Astrocyte (in vitro differentiated cells and primary cell): ENCODE results near the genes DOCK10 and TM4SF20.

DNA sequence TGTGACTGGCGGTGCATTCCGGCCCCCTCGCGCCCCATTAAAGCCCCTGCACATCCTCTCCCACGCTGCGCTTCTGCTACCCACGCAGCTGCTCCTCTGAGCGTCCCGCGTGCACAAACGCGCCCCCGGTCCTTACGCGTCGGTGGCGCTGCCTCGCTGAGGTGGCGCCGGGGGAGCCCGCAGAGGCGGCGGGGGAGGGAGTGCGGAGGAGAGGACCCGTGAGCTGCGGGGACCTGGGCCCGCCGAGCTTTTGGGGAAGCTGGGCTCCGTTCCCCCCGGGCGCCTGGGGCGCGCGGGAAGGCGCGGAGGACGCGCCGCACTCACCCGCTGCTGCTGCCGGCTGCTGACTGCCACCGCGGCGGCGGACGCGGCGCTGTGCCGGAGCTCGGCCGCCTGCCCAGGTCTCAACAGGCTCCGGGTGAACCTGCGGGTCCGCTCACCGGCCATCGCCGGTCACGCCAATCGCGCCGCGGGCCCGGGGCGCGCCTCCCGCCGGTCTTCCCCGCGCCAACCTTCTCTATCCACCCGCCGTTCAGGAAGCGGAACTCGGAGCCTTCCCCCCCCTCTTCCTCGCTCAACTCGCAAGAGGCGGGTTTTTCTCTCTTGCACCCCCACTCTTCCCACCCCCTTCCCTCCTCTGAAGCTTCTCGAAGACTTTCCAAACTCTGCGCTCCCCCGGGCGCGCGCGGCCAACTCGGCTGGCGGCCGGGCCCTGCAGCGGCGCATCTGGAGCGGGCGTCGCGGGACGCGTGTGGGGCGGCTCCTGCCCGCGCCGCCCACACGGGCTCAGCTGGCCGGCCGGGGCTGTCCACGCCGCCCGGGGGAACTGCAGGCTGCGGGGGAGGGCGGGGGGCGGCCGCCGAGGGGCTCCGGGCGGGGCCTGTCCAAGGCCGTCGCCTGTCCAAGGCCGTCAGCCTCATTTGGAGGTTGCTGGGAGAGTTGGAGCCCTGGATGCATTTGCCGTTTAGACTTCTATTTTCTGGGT is at the start of gene DOCK10:
Gene DOCK10 (minus strand): TSS at position 541 of the 985 bp plus-strand sequence.
- PRO-cap = no peak
- RRBS, 2 experiments = 2% methylated on average over 40 to 60 of the region's 115 CpGs

DNA sequence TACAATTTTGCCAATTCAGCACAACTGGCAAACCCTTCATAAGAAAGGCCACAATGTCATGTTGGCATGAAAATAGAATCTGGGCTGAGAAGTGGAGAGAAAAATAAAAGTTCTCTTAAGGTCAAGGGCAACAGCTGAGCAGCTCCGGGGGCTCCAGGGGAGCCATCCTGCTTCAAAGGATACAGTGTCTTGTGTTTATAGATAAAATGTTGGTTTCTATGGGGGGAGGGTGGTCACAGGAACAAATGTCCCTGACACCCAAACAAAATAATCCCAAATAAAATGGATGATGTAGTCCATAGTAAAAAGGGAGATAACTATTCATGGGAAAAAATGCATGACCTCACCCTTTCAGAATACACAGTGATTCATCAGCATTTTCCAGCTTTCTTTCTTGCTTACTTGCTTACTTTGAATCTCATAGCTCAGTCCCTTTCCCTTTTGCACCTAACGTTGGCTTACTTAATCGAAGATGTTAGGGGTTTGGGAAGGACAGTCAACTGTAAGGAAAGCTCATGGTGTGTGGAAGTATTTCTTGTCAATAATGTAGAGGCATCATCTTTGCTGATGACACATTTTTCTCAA is 495.0 kb downstream of the NYAP2 start:
- PRO-cap = unidirectional peak, plus-strand start at position 401 of the sequence
- RRBS, 2 experiments = no CpG with 5 or more reads among the region's 3 CpGs

- PRO-cap = no peak
- RRBS, 2 experiments = no CpG with 5 or more reads among the region's 5 CpGs
Measured at GRCh38 chr2:226611598-226612276, 187.9 kb downstream of the IRS1 start.

DNA sequence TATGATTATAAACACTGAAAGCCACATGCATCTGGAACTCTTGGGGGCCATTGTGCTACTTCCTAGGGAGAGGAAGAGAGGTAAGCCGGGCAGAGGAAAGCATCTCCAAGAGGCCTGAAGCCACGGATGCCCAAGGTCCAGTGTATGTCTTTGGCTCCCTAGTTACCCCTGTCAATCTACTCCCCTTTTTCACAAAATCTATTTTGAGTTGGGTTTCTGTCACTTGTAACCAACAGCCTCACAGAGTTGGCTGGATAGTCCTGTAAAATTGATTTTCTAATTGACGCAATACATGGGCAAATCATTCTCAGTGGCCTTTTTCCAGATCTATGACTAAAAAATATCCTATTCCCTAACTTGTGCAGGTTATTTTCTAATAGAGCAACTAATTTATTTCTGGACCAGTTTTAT is 168.5 kb downstream of the IRS1 start:
- PRO-cap = no peak
- RRBS, 2 experiments = no CpG with 5 or more reads among the region's 3 CpGs

DNA sequence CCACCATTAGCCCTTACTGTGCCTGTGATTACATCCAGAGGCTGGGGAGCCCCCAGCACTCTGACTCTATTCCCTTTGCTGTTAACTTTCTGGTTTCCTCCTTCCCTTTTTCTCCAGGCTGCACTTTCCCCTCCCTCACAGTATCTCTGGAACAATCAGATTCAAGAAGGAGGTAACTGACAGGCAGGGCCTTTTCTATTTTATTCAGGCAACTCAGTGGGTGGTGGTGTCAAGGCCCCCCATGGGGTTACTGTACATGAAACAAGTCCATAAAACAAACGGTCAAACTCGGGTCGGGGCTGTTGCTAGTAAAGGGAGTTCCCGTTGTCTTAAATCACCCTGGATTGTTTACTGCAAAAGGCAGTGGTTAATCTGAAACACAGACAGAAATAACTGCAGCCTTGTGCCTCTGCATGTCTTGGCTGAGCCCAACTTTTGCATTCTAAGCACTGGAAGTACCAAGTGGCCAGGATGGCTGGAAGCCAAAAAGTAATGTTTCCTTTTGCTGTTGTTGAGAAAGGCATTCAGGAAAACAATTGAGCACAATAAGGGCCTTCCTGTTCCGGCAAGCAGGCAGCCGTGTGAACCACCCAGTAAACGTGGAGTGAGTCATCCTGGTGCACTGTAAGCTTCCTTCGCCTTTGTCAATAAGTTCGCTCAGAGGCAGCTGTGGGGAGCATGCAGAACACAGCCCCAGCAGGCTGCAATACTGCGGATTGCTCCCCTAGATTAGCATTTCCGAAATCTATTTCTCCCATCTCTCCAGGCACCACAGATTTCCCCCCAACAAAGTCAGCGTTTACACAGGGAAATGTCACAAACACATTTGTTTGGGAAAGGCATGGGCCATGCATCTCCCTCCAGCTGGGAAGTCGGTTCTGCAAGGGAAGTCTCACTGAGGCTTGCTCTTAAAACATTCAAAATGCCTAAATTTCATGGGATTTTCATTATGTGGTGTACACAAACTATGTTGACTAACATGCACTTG is 149.6 kb downstream of the IRS1 start:
- PRO-cap = bidirectional peak, plus-strand start at position 650 of the sequence, minus-strand start at position 430 of the sequence
- RRBS, 2 experiments = no CpG with 5 or more reads among the region's 13 CpGs

DNA sequence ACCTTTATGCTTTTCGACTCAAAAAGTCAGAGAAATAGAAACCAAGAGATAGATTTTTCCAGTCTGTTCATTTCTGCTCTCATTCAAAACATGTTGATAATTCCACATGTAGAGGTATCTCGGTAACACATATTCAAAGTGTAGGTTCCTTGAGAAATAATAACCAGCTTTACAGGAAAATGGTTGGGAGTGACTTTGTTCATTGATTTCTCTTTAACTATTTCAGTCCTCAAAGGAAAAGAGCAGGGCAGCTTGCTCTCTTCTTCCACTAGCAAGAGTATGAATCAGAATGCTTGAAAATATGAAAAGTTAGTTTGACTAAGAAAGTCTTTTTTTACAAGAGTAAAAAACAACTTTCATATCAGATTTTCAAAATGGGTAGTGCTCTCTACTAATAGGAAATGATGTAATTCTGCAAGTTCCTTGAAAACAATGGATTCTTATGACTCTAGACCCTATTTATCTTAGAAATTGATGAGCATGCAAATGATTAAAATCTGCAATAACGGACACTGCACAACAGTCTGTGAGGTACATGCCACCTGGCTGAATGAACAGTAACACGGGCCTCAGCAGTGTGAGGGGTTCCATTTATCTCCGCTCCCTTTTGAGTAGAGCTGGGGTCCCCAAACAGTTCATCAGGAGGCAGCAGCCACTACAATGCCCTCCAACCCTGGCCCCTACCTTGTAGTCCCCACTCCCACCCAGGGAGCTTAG is 65.6 kb downstream of the IRS1 start:
- PRO-cap = no peak
- RRBS, 2 experiments = no CpG with 5 or more reads among the region's 5 CpGs

DNA sequence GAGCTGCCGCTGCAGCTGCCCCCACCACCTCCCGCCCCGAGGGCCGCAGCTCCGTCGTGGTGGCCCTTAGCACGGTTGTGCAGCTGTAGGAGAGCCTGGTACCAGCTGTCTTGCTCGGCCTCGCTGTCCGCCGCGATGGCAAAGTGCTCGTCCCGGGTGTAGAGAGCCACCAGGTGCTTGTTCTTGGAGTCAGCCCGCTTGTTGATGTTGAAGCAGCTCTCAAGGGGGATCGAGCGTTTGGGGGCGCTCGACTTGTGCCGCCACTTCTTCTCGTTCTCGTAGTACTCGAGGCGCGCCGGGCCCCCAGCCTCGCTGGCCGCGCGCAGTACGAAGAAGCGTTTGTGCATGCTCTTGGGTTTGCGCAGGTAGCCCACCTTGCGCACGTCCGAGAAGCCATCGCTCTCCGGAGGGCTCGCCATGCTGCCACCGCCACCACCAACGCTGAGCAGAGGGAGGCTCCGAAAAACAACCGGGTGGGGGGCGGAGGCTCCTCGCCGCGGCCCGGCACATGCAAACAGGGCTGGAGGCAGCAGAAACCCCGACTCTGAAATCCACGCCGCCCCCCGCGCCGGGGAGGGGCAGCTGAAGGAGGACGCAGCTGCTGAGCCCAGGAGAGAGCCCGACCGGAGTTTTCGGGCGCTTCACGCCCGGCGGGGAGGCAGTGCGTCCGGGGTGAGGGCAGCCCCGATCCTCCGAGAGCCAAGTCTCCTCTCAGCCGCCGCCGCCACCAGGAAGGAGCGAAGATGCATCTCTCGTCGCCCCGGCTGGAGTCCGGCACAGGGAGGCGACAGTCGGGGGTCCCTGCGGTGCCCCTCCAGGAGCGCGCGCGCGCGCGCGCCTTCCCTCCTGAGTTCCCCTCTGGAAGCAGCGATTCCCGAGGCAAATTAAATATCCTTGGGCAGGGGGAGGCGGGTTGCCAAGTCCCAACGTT is 1.0 kb downstream of the IRS1 start:
- PRO-cap = no peak
- RRBS, 2 experiments = 1 to 3% methylated on average over 23 to 33 of the region's 89 CpGs

DNA sequence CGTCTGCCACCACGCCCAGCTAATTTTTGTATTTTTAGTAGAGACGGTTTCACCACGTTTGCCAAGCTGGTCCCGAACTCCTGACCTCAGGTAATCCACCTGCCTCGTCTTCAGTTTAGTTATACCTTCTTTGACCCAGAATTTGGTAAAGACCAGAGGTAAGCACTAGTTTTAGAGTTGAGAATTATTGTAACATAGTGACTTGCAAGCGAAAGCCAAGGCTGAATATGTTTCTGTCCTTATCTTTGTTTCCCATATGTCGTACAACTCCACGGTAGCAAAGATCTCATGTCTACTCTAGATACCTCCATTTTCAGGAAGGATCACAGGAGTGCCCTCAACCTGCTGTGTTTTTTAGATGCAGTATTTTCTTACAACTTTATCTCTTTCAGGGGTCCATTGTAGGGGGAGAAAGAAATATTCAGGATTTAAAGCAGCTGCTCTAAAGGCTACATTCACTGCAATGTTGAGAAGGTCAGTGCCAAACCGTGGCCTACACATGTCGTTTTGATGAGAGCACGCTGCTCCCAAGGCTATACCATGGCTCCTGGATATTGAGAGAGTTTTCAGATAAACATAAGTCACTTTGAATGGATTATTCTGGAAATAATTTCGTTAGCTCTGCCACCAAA is 1.9 kb downstream of the RHBDD1 start:
- PRO-cap = no peak
- RRBS, 2 experiments = no CpG with 5 or more reads among the region's 13 CpGs

DNA sequence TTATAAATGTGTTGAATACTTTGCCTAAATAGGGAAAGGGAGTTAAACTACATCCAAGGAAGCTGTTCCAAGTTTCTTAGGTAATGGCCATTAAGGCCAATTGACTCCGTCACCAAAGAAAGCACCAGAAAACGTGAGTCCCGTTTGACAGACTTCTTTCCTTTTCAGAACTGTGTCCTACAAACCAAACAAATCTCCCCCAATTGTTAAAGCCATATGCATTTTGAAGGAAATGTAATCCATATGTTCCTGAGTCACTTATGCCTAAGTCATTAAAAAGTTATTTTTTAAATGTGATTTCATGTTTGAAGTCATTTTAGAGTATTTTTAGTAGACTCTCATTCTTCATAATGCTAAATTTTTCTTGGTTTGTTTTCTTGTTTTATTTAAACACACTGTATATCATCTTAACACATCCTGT is 133.6 kb downstream of the RHBDD1 start:
- PRO-cap = no peak
- RRBS, 2 experiments = no CpG with 5 or more reads among the region's 3 CpGs

GRCh38 chr2:227324478-227324954 is 535 bp upstream of the MFF start:
- PRO-cap = no peak
- RRBS, 2 experiments = no CpG with 5 or more reads among the region's 8 CpGs

DNA sequence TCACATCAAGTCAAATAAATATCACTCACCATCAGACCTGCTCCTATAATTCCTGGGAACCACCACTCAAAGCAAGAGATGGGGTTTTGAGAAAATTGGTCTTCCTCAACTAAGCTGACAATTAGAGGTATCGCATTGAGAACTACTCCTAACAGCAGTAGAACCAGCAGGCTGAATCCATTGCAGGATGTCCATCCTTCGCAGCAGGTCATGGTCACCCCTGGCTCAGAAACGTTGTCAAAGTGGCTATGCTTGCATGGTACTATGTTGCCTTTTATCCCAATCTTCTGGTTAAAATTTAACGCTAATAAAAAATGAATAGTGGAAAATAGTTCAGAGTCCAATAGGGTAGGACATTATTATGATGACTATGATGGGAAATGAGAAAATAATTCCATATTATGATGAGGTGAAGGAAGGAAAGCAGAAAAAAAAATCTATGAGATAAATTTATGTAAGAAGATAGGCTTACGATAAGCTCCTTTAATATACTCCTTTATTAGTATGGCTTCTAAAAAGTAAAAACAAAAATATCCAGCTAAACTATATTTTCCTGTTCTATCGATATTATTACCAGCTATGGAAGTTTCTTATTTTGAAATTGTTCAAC is at the start of gene TM4SF20:
Gene TM4SF20 (minus strand): TSS at position 250 of the 610 bp plus-strand sequence.
- PRO-cap = no peak
- RRBS, 2 experiments = no CpG with 5 or more reads among the region's 6 CpGs

DNA sequence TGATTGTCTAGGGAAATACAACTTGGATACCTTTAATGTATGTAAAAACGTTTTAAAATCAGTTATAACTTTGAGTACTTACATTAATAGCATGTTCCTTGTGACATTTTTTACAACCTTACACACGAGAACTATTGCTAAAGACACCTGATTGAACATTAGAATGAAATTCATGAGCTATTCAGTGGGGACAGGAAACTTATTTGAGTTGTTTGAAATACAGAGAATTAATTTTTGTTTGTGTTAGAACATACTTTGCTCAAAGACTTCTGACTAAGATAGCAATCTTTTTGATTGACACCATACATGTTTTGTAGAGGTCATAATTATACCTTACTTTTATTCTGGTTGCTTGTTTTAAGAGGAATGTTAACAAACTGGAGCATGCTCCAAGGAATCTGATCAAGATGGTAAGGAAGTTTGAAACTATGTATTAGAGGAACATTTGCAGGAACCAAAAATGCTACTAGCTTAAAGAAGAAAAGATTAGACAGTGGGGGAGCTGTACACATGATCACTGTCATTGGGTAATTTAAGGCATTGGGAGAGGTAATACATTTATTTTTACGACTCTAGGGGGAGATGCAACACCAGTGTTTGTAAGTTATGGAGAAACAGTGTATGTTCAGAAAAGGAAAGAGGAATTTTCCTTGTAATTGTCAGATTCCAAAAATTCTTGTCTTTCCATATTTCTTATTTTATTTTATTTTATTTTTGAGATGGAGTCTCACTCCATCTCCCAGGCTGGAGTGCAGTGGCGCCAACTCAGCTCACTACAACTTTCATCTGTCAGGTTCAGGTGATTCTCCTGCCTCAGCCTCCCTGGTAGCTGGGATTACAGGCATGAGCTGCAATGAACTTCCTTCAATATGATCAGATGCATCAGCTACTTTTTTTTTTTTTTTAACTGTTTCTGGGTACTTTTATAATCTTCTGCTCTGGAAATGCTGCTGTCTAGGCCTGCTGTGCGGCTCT is 8.0 kb downstream of the AGFG1 start:
- PRO-cap = no peak
- RRBS, 2 experiments = no CpG with 5 or more reads among the region's 5 CpGs

DNA sequence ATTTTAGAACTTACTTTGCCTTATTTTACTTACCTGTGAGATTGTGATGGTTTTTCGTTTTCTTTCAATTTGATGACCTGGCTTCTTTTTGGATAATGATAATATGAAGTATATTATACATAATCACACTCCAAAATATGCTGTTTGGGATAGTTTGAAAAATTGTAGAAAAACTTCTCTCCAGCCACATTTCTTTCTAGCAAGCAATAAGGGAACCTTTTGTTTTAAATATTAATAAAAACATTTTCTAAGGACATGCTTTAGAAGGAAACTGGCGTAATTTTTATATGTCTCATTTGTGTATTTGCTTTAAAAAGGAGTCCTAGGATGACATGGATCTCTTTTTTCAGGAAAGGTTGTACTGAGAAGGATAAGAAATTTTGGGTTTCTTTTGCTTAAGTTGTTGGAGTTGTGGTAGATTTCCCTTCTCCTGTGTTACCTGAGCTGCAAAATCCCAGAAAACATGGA is 56.0 kb downstream of the AGFG1 start:
- PRO-cap = no peak
- RRBS, 2 experiments = no CpG with 5 or more reads among the region's 2 CpGs

- PRO-cap = no peak
- RRBS, 2 experiments = no CpG with 5 or more reads among the region's 3 CpGs
Measured at GRCh38 chr2:227567789-227568316, 30.8 kb upstream of the SCYGR2 start.

DNA sequence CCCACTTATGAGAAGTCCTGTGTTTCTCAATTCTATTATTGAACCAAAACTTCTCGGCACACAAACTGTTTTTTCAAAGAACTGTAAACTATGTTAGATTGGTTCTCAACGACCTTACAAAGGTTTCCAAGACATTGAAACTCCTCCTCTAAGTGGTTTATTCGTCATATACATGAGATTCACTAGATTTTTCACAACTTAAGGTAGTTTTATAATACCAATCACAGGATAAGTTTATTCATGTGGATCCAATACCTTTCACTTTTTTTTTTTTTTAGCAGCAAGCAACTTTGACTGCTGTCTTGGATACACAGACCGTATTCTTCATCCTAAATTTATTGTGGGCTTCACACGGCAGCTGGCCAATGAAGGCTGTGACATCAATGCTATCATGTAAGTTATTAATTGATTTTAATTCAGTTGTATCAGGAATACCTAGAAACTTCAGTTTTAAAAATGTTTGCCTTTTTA is 1.6 kb downstream of the CCL20 start:
- PRO-cap = no peak
- RRBS, 2 experiments = no CpG with 5 or more reads among the region's 5 CpGs

DNA sequence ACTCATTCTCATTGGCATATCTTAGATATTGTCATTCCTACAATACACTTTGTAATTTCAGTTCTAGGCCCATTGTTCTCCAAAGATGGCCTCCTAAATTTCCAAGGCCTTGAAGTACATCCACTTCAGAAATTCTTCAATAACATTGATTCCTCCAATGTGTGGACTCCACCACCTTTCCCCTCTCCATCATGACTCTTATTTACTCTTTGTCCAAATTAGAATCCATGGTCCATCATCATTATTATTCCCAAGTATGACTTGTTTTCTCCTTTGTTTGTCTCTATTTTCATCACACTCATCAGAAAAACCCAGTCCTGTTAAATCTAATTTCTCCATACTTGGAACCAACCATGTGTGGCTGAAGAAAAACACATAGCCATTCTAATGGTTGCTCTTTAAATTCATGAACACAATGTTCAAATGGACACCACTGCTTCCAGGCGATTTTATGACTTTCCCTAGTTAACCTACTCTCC is 131.7 kb upstream of the SPHKAP start:
- PRO-cap = no peak
- RRBS, 2 experiments = no CpG with 5 or more reads among the region's 1 CpG

- PRO-cap = no peak
- RRBS, 2 experiments = no CpG with 5 or more reads among the region's 1 CpG
Measured at GRCh38 chr2:228768859-228769379, 502.2 kb downstream of the PID1 start.

DNA sequence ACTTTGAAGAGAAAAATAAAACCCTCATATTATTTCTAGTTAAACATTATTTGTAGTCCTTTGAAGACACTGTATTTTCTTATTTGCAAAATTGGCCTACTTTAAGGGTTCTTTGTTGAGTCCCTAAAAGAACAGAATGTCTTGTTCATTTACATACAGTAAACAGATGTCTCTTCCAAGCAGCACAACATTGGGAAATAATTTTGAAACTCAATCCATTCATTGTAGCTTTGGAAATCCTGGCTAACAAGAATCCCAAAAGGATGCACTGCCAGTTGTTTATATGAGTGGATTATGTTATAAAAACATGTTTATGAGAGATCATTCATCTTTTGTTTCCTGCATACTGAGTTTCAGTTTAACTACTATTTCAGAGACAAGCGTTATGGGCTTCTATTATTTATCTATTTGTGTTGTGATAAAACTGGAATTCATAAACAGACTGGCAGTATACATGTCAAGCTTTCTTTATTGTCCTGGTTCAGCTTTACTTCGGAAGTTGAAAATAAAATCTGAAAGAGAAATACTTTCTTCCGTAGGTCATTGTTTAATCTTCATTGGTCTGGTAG is 499.3 kb downstream of the PID1 start:
- PRO-cap = no peak
- RRBS, 2 experiments = no CpG with 5 or more reads among the region's 3 CpGs

- PRO-cap = no peak
- RRBS, 2 experiments = no CpG with 5 or more reads among the region's 11 CpGs
Measured at GRCh38 chr2:229231392-229232289, 39.4 kb downstream of the PID1 start.

DNA sequence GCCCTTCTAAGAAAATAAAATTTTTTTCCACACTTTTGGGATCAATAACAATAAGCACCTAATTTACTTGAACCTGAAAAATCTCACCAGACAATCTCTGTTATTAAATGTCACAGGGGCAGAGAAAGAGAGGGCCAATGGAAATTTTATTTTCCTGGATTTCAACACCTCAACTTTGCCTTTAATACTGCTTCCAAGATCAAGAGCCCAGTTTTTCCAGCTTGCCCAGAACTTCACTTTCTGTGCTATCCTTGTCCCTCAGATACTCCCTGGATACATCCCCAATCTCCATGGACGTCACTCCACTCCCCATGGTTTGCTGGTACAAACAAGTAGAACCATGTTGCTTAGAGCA is 29.2 kb upstream of the PID1 start:
- PRO-cap = no peak
- RRBS, 2 experiments = no CpG with 5 or more reads among the region's 1 CpG